Ovary (tissue), 7 donors: ENCODE measurements around a stretch of chr2.

- PRO-cap, 7 experiments = no peak in any of the 7 experiments
- RAMPAGE, long total RNA, 2 experiments = no peak in any of the 2 experiments
Measured at GRCh38 chr2:208307268-208307799, 41.3 kb downstream of the PIKFYVE start.

GRCh38 chr2:208542273-208543154 lies 135.9 kb downstream of the PTH2R start:
- PRO-cap, 7 experiments = no peak in any of the 7 experiments
- RAMPAGE, long total RNA, 2 experiments = no peak in any of the 2 experiments

DNA sequence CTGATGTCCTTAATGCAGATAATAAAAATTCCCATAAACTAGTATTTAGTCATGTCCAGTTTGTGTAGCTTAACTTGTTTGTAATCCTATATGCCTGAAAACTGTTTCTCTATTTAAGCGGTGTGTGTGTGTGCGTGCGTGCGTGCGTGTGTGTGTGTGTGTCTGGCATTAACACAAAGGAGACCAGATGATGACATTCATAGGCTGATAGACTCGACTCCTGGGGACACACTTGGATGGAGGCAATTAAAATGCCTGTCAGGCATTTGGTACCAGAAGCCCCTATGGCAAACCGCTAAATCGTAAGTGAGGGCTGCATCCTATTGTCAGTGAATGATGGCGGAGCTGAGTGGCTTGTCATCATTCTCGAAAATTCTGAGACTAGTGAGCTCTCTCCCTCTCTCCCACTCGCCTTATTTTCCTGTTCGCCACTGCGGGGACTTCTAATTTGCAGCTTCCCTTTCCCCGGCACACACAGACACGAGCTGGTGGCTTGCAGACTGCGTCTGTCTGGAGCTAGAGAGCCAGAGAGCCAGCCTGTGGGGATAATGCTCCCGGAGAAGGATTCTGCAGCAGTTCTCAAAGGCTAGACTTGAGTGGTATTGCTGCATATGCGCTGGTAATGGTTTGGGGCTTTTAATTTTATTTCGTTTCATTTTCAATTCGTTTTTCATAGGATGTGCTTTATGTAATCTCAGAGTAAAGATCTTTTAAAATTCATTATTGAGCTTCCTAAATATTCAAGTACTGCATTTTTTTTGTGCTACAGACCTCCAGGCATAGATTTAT lies 155.5 kb downstream of the MAP2 start:
- PRO-cap, 7 experiments = no peak in any of the 7 experiments
- RAMPAGE, long total RNA, 2 experiments = no peak in any of the 2 experiments

GRCh38 chr2:210004850-210005319 lies 2.4 kb downstream of the RPE start:
- PRO-cap, 7 experiments = no peak in any of the 7 experiments
- RAMPAGE, long total RNA, 2 experiments = no peak in any of the 2 experiments

DNA sequence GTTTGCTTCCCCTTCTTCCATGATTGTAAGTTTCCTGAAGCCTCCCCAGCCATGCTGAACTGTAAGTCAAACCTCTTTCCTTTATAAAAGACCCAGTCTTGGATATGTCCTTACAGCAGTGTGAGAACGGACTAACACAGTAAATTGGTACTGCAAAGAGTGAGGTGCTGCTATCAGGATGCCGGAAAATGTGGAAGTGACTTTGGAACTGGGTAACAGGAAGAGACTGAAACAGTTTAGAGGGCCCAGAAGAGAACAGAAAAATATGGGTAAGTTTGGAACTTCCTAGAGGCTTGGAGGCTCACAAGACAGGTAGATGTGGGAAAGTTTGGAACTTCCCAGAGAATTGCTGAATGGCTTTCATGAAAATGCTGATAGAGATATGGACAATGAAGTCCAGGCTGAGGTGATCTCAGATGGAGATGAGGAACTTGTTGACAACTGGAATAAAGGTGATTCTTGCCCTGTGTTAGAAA lies 52.8 kb downstream of the RPE start:
- PRO-cap, 7 experiments = no peak in any of the 7 experiments
- RAMPAGE, long total RNA, 2 experiments = no peak in any of the 2 experiments

DNA sequence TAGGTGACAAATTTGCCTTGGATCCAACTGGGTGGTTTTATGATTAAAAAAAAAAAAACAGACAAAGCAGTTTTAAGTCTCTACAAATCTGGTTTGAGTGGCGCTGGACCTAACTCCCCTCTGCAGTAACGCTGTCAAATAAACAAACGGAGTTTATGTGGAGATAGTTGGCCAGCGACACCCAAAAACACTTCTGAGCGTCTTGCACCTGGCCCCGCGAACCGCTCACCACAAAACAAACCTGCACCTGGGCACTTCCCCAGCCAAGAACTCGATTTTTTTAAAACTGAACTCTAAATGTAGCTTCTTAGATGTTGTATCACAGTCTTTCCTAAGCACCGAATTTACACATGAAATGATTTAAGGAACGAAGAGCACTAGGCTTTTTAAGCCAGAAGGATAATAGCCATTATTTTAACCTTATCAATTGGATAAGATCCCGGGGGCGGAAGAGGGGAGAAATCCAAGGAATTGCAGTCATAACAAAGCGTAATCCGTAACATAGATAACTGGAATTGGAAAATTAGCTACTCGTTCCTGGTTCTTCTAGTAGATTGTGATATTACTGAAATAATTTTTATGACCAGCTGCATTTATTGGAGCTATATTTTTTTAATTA lies 851 bp upstream of the KANSL1L start:
- PRO-cap, 7 experiments = peak in 5 of 7 experiments; most common plus-strand start position 347 of the sequence (in 1); most common minus-strand start position 130 of the sequence (in 3)
- RAMPAGE, long total RNA, 2 experiments = no peak in any of the 2 experiments

GRCh38 chr2:210555527-210555815 lies 928 bp upstream of the CPS1 start:
- PRO-cap, 7 experiments = no peak in any of the 7 experiments
- RAMPAGE, long total RNA, 2 experiments = no peak in any of the 2 experiments

GRCh38 chr2:210562040-210562457 lies 5.7 kb downstream of the CPS1 start:
- PRO-cap, 7 experiments = no peak in any of the 7 experiments
- RAMPAGE, long total RNA, 2 experiments = no peak in any of the 2 experiments

GRCh38 chr2:210630852-210631285 lies 74.5 kb downstream of the CPS1 start:
- PRO-cap, 7 experiments = no peak in any of the 7 experiments
- RAMPAGE, long total RNA, 2 experiments = no peak in any of the 2 experiments

GRCh38 chr2:211408105-211408993 lies 852.0 kb downstream of the CPS1 start:
- PRO-cap, 7 experiments = no peak in any of the 7 experiments
- RAMPAGE, long total RNA, 2 experiments = start-site peak on the minus strand in 1 of 2 experiments, at chr2:211408388-211408505 at its widest, 165 reads per replicate

DNA sequence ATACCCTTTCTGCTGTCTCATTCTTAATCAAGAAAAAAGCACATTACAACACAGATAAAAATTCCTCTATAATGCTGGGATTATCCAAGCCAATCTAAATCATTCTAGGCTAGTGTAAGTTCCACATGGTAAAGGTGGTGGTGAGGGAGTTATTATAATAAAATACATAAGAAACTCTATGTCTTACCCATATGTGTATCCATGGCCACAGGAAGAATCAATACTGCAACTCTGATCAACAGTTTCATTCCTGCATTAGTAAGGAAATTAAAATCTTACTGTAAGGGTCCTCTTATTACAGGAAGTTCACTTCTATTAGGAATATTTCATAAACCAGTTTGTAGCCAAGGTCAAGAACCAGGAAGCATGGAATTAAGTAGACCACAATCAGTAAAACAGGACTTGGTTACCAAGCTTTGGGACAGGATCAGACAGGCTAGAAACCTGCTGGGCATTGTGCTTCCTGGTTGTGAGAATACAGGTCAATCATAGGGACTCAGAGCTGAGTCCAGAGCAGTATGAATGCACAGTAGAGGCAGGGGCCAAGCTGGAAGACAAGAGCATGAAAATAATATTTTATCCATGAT lies 248.1 kb downstream of the IKZF2 start:
- PRO-cap, 7 experiments = no peak in any of the 7 experiments
- RAMPAGE, long total RNA, 2 experiments = no peak in any of the 2 experiments

- PRO-cap, 7 experiments = no peak in any of the 7 experiments
- RAMPAGE, long total RNA, 2 experiments = no peak in any of the 2 experiments
Measured at GRCh38 chr2:213021989-213022696, 129.3 kb downstream of the IKZF2 start.

GRCh38 chr2:213147430-213148130 lies 3.8 kb downstream of the IKZF2 start:
- PRO-cap, 7 experiments = no peak in any of the 7 experiments
- RAMPAGE, long total RNA, 2 experiments = no peak in any of the 2 experiments

GRCh38 chr2:213229696-213230363 lies 54.4 kb upstream of the SPAG16 start:
- PRO-cap, 7 experiments = no peak in any of the 7 experiments
- RAMPAGE, long total RNA, 2 experiments = no peak in any of the 2 experiments

DNA sequence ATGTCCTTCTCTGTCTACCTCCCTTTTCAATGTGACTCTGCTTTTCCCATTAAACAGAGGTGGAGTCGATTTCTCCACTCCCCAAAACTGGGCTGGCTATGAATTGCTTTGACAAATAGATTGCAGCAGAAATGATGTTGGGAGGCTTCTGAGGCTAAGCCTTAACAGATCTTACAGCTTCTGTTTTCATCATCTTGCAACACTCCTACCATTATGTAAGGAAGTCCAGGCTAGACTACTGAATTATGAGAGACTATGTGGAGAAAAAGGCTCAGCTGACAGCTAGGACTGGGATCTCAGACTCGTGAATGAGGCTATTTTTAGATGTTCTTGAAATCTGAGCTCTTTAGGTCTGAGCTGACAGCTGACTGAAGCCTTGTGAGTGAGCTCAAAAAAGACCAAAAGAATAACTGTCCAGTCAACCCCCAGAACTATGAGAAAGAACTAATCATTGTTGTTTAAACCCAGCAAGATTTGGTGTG lies 70.3 kb downstream of the VWC2L start:
- PRO-cap, 7 experiments = no peak in any of the 7 experiments
- RAMPAGE, long total RNA, 2 experiments = no peak in any of the 2 experiments

DNA sequence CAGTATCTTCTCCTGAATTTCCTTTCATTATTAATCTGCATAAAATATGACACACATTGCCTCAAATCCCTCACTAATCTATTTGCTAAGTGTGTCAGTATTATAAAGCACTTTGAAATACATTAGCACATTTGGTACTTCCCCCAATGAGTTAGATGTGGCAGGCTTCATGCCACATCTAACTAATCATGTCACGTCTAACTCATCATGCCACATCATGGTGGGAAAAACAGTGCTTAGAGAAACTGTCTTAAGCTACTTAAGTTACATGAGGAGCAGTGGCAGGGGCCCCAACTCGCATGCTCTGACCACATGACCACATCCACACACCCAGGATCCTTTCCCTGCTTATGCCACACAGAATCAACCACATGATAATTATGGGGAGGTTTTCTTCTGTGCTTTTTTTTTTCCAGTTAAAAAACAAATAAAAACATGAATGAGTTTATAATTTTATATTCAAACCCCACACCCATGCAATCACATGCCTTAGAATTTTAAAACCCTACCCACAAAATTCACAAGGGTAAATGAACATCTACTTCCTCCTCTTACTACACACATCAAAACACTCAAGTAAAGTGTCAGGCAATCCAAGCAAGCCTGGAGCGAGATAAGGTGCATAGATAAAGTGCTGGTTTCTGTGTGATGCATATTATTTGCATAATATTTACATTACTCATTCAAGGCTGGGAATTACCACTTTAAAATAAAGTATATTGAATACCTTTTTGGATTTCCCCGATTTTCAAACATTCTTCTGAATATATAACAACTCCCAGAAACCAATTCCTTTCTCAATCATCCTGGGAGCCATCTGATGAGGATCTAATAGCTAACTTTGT lies 1.6 kb downstream of the ABCA12 start:
- PRO-cap, 7 experiments = no peak in any of the 7 experiments
- RAMPAGE, long total RNA, 2 experiments = no peak in any of the 2 experiments

DNA sequence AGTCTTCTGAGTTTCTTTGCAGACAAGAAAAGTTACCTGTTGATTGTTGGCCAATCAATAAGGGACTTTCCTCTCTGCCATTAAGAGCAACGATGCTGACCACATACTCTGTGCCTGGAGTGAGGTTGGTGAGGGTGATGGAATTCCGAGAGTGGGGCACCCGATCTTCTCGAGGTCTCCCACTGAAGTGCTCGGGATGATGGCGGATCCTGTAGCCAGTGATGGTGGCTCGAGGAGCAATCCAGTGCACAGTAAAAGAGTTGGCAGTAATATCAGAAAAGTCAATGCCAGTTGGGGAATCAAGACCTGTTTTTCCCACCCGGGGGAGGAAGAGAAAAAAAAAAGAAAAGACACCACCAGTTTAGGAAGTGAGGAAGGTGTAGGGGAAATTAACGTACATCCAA lies 49.2 kb downstream of the FN1 start:
- PRO-cap, 7 experiments = no peak in any of the 7 experiments
- RAMPAGE, long total RNA, 2 experiments = no peak in any of the 2 experiments

DNA sequence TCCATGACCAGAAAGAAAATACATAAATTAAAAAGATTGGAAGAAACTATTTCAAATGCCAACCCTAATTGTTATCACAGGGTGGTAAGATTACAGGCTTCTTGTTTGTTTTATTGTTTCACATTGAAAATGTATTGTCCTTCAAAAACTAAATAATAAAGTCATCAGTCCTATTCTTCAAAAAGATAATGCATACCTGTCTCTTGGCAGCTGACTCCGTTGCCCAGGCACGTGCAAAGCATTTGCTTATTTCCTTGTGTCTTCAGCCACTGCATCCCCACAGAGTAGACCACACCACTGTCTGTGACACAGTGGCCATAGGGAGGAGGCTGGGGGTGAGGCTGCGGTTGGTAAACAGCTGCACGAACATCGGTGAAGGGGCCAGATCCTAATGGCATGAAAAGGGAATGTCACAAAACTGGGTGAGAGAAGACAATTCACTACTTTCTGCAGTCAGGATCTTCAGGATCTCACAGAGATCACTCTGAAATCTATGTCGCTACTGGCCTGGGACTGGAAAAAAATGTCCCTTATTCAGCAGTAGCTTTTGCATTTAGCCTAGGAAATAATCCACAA lies 10.9 kb downstream of the FN1 start:
- PRO-cap, 7 experiments = no peak in any of the 7 experiments
- RAMPAGE, long total RNA, 2 experiments = no peak in any of the 2 experiments

GRCh38 chr2:215434563-215435085 lies 1.2 kb downstream of the FN1 start:
- PRO-cap, 7 experiments = peak in 2 of 7 experiments; most common minus-strand start chr2:215434763 (in 2)
- RAMPAGE, long total RNA, 2 experiments = no peak in any of the 2 experiments

GRCh38 chr2:215773154-215773495 lies 240.2 kb downstream of the MREG start:
- PRO-cap, 7 experiments = no peak in any of the 7 experiments
- RAMPAGE, long total RNA, 2 experiments = no peak in any of the 2 experiments